ENCODE results near the genes MAPK1 and TOP3B.

DNA sequence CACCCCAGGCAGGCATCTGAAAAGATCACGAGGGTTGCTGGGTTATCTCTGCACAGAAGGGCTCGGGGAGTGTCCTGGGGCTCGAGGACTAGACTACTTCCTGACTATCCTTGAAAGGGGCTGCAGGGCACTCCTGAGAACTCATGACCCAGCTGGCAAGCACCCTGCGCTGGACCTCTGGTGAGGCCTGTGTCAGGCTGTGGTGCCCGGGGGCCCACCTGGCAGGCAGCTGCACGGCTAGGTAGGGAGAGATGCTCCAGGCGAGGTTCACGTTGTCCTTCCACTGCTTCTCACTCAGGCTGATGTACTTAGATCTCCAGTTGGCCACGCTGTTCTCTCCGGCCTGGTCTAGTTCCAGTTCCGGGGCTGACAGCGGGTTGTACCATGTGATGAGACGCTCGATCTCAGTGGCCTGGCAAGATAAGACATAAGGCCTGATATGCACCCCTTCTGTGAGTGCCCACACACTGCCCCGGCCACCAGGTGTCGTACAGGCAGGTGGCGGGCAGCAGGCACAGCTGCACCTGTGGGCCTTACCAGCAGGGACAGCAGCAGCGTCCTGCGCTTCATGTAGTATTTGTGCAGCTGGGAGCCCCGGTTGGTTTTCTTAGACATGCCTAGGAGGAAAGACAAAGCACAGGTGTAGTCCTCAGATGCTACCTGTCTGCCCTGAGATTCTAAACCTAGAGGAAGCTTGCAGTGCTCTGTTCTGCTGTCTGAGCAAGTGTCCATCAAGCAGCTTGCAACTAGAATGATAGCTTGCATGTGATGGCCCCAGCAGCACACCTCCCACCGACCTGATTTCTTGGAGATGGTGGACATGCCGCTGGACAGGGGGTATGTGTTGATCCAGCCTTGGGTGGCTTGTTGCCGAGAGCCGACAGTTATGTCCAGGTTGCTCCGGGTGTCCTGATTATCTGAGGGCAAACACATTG lies 44.6 kb upstream of the SERPIND1 start:
- PRO-cap = no peak

DNA sequence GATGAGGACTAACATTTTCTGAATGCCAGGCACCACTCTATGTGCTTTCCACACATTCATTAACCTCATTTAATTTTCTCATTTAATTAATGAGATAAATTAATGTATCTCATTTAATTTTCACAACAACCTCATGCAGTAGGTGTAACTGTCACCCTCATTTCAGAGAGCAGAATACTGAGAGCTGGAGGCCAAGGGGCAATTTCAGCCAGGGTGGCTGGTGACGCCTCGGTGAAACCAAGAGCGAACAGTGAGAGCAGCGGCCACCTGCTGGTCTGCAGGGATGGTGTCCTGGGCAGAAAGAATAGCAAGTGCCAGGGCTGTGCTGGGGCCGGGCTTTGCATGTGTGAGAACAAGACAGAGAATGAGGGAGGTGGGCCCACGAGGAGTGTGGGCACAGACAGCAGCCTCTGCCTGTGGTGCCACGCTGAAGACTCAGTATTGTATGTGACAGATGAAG lies 1.9 kb upstream of the SERPIND1 start:
- PRO-cap = no peak

DNA sequence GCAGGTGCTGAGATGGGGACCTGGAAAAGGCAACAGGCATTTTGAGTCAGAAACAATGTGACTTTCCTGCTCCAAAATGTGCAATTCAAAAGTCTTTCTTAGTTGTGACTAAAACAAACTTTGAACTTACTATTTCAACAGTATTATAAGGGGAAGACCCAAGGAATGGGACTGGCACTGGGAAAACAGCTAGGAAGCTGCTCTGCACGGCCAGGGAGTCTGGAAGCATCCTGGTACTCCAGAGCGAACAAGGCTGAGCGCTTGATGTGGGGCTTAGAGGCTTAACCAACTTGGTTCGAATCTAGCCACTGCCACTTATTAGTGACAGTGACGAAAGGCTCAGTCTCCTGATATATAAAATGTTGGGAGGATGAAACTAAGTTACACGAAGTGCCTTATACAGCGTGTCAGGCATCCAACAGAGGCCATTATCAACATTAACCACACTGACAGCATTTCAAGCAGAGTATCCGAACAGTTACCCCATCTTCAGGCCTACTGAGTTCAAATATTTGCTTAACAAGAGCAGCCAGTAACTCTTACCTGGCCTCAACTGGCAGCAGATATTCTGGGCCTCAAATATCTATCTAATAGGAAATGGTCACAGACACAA lies 2.6 kb downstream of the SERPIND1 start:
- PRO-cap = no peak

DNA sequence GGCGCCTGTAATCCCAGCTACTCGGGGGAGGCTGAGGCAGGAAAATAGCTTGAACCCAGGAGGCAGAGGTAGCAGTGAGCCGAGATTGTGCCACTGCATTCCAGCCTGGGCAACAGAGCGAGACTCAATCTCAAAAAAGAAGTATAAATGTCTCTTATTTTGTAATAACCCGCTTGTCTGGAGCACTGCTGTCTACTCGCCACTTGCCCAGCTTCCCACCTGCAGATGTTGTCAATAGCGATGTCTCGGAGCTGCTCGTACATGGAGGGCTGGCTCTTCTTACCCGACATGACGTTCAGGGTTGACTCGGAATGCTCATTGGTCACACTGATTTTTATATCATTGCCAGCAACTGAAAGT lies 27.8 kb downstream of the SERPIND1 start:
- PRO-cap = no peak

GRCh38 chr22:20857533-20858194 lies 947 bp downstream of the PI4KA start:
- PRO-cap = no peak

DNA sequence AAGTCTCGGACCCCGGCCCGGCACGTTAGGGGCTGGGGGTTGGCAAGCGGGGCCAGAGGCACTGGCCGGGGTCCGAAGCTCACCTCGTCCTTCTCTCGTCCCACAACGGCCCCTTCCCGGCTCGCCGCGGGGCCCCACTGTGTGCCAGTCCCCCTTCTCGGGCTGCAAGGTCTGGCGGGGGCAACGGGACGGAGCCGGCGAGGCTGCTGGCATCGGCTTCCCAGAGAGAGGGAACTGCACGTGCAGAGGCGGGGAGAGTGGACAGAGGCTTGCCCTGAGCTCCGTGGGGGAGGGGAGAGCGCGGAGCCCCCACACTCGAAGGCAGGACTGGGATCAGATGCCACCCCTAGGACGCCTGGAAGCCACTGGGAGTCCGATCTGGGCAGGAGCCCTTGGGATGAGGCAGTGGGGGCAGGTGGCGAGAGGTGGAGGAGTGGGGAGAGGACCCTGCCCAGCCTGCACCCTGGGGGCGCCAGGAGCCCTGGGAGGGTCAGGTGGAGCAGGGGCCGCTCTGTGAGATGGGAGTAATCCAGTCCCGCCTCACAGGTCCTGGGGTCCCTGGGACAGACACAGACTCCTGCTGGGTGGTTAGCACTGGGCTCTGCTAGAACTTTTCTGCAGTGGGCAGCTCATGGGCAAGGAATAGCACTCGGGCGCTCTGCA lies 1.6 kb upstream of the AIFM3 start:
- PRO-cap = no peak

DNA sequence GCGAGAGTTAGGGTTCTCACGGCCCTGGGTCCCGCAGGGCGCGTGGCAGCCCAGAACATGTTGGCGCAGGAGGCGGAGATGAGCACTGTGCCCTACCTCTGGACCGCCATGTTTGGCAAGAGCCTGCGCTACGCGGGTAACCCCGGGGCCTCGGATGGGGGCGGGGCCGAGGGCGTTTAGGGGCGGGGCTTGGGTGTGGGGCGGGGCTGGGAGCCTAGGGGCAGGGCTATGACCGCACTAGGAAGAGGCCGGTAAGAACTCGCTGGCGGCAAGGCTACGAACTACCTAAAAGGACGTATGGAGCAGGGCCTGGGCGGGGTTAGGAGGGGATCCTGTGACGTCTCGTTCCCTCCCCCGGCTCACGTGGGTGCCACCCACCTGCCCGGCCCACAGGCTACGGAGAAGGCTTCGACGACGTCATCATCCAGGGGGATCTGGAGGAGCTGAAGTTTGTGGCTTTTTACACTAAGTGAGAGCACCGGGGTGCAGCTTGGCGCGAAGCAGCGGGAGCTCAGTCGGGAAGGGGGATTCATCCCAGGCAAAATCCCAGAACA lies 2.8 kb upstream of the LZTR1 start:
- PRO-cap = no peak

- PRO-cap = no peak
Observed at GRCh38 chr22:20994267-20995258, 7.4 kb downstream of the THAP7 start.

GRCh38 chr22:20998115-20999199 lies 3.5 kb downstream of the THAP7 start:
- PRO-cap = no peak

GRCh38 chr22:21014042-21014512 lies 888 bp upstream of the P2RX6 start:
- PRO-cap = unidirectional peak, minus-strand start at chr22:21014256

DNA sequence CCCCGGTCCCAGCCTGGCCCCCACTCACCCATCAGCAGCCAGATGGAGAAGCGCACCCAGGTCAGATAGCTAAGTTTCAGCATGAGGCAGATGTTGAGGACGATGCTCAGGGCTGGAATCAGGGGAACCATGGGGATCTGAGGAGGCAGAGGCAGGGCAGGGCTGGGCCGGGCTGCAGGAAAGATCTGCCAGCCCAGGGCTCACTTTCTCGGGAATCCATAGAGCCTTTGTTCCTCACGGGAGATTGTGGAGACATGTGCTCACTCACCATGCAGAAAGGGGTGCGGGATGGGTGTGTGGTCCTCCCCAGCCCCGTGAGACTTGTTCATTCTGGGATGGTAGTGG lies 3.1 kb downstream of the SLC7A4 start:
- PRO-cap = no peak

GRCh38 chr22:21032162-21032428 lies 266 bp downstream of the SLC7A4 start:
- PRO-cap = no peak

GRCh38 chr22:21416347-21416868 lies 763 bp upstream of the HIC2 start:
- PRO-cap = no peak

GRCh38 chr22:21623077-21624079 lies 6.4 kb downstream of the YDJC start:
- PRO-cap = no peak

- PRO-cap = no peak
Observed at GRCh38 chr22:21760504-21761807, 25.4 kb upstream of the YPEL1 start.

DNA sequence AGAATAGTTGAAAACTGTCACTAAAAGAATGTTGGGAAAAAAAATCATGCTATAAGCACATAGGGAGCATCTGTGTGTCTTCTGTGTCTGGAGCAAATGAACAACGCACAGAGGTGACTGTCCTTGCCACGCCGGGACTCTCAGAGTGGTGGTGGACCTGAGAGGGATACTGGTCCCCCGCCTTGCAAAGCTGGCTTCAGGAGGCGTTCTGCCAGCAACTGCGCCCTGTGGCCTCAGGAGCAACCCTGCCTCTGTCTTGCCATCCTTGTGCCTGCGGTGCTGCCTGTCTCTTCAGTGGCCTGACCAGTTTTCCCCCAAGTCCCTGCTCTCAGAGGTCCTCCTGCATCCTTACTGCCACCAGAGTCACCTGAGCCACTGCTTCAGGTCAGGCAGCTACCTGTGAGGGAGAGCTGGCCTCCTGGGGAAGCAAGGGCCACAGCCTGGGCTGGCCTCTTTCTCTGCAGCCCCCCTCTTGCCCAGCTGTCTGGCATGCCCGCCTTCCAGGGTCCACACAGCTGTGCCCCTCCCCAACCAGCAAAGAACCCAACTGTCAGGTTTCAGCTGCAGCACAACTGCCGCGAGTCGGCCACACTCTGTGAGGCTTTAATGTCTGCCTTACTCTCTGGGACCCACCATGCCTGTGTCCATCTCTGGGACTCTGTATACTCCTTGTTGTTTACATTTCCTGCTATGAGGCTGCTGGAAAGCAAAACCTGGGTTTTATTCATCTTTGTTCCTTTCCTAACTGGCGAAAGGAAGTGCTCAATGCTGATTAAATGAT lies 30.5 kb upstream of the YPEL1 start:
- PRO-cap = no peak

DNA sequence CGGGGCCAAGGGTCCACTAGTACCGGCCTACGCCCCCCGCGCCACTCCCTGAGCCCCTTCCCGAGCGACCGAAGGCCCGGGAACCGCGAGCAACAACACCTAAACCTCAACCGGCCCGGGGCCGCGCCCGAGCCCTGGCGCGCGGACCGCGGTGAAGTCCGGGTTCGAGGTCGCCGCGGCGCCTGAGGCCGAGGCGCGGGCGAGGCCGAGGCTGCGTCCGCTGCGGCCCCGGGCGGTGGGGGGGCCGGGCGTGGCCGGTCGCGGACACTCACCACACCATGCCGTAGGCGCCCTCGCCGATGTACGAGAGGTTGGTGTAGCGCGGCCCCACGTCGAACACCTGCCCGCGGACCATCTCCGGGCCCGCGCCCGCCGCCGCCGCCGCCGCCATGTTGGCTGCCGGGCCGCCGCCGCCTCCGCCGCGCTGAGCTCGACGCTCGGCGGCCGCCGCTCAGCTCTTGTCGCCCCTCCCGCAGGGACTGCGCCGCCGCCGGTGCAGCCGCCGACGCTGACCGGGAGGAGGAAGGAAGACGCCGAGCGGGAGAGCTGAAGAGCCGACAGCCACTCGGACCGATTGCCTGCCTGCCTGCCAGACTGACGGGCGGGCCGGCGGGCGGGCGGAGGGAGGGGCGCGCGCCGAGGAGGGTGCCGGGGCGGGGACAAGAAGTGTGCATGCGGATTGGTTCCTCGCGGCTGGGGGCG lies at the start of gene MAPK1:
MAPK1 (minus strand) TSS at position 596 of the 702 bp plus-strand sequence.
- PRO-cap = bidirectional peak, plus-strand start outside the sequence, minus-strand start at position 596 of the sequence

GRCh38 chr22:21964618-21965232 lies 12.1 kb upstream of the PPM1F start:
- PRO-cap = no peak

- PRO-cap = no peak
Observed at GRCh38 chr22:21974104-21974940, 8.3 kb downstream of the TOP3B start.

DNA sequence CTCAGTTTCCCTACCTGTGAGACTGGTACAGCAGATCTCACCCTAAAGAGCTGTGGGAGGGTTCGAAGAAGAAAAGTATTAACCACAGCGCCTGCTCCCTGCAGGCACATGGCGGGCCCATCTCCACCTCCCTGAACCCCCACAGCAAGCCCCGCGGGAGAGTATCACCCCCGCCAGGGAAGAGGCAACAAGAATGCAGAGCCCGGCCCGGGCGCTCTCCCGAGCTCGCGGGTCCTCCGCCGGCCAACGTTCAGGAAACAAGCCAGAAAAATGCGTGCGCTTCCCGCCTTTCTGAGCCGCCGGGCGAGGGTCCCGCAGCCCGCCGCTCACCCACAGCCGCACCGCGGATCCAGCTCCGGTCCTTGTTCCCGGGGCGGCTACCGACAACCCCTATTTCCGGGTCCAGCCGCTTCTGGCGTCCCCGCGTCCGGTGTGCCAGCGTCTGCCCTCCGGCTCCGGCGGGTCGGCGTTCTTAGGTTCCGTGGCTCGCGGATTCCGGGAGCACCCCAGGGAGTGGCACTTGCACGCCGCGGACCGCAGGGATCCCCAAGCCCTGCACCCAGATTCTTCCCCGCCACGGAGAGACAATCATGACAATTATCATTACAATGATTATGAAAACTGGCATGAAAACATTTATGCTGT lies at the start of gene TOP3B:
TOP3B (minus strand) TSS at position 388 of the 645 bp plus-strand sequence.
- PRO-cap = bidirectional peak, plus-strand start at position 475 of the sequence, minus-strand start at position 351 of the sequence

All from ureter (tissue), 1 donor.